Mesangial cell (primary cell): Measurements from ENCODE around the genes FUT9 and TSTD3.

DNA sequence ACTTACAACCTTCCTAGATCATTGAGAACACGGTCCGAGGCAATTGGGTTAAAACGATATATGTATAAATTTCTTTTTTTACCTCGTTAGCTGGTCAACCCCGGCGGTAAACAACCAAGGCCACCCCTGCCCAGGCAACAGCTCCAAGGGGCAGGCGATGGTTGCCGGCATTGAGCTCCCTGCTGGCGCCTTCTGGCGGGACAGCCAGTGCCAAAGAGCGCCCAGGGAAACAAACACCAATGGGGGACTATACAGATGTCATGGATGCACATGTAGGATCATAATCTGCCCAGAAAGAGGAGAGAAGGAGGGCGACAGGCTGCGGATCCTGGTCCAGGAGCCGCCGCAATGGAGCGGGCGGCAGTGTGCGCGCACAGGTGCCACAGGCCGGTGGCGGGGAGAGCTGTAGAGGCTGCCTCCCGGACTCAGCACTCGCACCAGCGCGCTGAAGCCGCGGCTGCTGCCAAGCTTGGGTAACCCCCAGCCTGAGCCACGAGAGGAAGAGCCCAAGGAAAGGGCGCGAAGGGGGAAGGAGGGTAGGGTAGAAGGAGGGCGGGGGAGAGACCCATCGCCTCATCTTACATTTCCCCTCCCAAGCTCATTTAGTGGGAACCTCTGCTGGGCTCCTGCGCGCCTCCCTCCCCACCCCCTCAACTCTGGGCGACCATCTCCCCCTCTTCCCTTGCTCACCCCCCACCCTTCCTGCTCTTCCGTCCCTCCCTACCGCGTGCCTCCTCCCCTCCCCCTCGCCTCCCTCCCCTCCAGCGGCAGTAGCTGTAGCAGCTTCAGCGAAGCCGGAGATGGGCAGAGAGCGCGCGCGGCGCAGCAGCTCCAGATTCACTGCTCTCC is at the start of gene FUT9:
Gene FUT9, plus strand, starts transcription at position 770 of the 849 bp plus-strand sequence.
- RAMPAGE, long total RNA = no peak

DNA sequence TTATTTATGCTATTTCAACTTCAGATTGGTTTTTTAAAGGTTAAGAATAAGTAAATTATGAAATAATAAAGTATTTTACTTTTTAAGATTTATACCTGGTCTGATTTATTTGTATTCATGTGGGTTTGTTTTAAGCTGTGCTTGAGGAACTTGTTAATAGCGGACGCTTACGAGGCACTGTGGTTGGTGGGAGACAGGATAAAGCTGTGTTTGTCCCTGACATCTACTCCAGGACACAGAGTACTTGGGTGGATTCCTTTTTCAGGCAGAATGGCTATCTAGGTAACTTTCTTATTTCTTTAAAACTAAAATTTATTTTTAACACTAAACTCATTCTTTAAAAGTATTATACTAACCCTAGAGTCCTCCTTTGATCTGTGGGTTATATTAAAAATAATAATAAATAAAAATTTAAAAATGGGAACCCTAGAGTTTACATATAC is 14.5 kb downstream of the UFL1 start:
- RAMPAGE, long total RNA = no peak

GRCh38 chr6:98922943-98923847 is 24.6 kb downstream of the FBXL4 start:
- RAMPAGE, long total RNA = no peak

GRCh38 chr6:99335135-99335525 is 14.3 kb downstream of the FAXC start:
- RAMPAGE, long total RNA = no peak

GRCh38 chr6:99350448-99350877 is 989 bp upstream of the FAXC start:
- RAMPAGE, long total RNA = no peak

DNA sequence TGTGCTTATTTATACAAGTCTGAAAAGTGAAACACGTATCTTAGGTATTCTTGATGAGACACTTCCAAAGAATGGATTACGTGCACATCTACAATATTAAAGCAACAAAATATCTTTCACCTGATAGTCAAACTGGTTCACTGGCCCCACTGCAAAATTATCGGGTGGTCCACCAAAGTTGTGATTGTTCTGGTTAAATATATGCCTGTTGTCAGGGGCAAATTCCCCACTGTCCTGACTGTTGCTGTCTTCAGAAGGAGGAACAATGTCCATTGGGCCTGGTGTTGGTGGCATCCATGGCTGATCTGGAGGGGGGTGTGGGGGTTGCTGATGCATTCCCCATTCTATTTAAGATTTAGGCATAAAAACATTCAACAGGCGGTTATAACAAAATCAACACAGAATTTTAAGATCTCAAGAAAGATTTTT is 14.5 kb downstream of the PNISR start:
- RAMPAGE, long total RNA = no peak

DNA sequence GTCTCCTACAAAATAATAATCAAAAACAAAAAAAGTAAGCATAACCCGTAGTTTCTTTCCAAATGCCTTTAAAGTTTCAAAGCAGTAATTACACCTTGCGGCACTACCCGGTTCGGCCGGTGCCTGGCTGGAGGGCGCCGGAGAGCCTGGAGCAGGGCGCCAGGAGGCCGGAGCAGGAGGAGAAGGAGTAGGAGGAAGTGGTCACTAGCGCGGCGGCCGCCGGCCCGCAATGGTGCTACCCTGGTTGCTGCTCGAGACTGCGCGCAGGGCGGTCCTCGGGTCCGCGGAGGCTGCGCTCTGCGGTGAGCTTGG is at the start of gene TSTD3:
Gene TSTD3, plus strand, starts transcription at position 204 of the 312 bp plus-strand sequence.
- RAMPAGE, long total RNA = start-site peak on the plus strand centred at position 195 of the sequence, 50 bp wide, 137 reads

DNA sequence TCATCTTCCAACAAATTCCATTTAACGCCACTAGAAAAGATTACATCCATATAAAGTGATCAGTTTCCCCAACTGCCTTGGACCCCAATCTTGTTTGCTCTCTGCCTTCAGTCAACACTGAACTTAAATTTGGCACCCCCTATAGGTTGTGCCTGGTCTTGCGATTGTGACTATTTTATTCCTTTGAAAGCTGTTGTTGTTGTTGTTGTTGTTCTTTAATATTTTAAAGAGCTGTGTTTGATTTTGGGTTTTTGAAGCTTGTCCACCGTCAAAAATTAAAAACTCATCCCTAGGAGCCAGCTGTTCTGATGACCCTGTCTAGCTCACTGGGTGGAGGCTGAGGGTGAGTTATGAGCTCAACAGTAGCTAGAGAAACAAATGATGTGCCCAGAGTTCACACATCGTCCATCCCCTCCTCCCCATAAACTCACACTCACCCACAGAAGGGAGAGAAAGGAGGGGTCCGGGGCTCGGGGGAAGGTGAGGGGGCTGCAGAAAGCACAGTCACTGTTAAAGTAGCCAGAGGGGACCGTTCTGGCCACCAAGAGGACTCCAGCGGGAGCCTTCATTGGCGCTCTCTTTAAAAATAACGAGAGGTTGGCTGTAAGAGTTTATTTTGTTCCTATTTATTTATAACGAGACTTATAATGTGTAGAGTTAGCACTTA is 4.0 kb downstream of the SIM1 start:
- RAMPAGE, long total RNA = no peak

DNA sequence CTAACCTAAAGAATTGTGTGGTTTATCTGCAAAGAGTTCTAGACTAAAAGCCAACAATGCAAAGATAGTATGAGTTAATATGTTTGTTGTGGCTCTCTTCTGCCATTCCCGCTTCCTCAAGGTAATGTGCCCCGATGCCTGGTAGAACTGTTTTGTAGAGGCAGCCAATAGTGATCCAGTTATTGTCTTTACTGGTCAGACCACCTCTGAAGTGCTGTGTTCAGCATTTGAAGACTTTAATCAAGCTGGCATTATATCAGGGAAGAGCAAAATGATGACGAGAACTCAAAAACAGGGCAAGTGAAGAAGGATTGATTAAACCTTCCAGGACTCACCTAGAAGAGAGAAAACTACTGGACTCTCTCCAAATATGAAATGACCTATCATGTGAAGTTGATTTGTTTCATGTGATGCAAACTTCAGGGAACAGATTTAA is 836 bp upstream of the ASCC3 start:
- RAMPAGE, long total RNA = no peak

DNA sequence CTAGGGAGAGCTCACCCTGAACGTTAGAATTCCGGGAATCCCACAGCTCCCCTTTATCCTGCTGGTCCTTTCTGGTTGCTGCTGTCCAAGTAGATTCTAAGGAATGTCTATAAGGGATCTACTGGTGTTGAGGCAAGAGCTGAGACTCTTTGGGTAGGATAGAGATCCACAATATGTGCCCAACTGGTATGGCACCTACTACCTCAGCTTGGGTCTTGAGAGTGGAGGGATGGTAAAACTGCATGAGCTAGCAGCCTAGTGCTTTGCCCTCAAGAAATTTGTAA is 568.2 kb downstream of the GRIK2 start:
- RAMPAGE, long total RNA = no peak

DNA sequence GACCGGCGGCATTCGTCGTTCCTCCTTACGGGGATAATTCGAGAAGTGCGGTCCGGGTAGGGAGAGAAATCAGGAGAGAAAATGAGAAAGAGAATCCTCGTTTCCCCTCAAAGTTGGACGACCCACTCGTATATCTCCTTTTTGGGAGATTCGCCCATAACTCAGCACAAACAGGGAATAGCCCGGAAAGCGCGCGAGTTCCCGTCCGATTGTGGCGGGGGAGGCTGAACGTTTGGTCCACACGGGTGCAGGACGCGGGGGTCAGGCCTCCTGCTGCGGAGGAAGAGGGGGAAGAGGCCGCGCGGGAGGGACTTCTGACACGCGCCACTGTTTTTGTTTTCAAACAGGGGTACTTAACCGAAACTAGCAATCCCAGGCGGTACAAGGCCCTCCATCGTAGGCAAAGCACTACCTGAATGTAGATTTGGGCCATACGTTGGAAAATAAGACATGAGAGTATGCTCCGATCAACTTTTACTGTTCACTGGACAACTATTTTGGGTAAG is 519 bp upstream of the BVES start:
- RAMPAGE, long total RNA = no peak

GRCh38 chr6:105296695-105297537 is 106.0 kb downstream of the PREP start:
- RAMPAGE, long total RNA = no peak

- RAMPAGE, long total RNA = no peak
These were observed 92.2 kb downstream of the PREP start for GRCh38 chr6:105310232-105311524.

GRCh38 chr6:105372732-105373229 is 30.1 kb downstream of the PREP start:
- RAMPAGE, long total RNA = no peak

DNA sequence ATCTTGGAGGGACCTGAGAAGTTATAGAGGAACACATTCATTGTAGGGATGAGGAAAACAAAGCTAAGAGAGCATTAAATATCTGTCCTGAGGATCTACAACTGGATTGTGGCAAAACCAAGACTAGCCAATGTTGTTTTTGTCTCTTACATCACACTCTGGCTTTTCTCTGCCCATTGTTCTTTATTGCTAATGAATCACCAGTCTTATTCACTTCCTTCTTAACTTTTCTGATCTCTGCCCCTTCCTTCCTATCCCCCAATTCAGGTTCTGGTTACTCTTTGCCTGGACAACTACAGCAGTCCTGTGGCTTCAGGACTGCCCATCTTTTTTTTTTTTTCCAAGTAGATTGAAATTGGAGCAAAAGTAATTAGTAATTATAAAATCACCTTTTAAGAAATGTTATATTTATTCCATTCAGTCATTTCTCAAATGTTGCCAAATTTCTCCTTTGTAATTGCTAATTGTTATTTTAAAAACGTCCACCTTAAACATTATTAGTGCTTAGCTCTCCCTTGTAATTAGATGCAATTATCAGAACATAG is 57.1 kb upstream of the PREP start:
- RAMPAGE, long total RNA = no peak

DNA sequence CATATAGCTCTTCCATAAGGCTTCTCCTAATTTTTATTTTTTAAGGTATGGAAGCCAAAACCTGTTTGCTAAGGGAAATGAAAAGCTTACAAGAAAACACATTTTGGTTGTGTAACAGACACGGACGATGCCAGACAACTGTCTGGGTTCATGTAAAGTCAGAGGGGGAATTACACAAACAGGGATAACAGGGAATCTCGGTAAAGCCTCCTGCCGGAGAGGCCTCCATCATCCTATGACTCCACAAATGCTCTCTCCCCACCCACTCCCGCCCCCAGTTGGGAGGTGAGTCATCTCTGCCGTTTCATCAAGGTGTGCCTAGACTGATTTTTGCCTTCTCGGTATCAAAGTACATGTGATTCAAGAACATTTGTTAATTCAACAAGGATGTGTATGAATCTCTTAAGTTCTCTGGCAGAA is 305.0 kb upstream of the PRDM1 start:
- RAMPAGE, long total RNA = no peak

DNA sequence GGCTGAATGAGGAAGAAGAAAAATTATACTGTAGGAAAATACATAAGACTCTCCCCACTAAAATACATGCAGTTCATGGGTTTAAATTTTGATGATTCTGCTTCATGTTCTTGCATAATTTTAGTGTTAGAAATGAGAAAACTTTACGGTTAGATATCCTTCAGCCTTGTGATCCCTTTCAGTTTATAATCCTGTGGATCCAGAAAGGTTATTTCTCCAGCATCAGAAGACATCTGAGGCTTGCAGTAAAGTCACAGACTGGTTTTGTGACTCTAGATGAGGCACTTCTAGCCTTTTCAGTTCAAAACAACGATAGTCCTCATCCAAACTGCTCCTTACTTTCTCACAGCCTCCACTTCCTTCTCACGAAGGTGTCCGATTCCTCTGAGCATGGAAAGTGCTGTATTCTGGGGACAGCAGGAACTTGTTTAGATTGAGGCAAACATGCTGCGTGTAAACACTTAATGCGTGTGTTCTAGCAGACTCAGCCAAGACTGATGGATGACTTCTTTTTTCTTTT is 80.3 kb upstream of the PRDM1 start:
- RAMPAGE, long total RNA = no peak

- RAMPAGE, long total RNA = no peak
These were observed 8.2 kb downstream of the PRDM1 start for GRCh38 chr6:106094228-106094856.

DNA sequence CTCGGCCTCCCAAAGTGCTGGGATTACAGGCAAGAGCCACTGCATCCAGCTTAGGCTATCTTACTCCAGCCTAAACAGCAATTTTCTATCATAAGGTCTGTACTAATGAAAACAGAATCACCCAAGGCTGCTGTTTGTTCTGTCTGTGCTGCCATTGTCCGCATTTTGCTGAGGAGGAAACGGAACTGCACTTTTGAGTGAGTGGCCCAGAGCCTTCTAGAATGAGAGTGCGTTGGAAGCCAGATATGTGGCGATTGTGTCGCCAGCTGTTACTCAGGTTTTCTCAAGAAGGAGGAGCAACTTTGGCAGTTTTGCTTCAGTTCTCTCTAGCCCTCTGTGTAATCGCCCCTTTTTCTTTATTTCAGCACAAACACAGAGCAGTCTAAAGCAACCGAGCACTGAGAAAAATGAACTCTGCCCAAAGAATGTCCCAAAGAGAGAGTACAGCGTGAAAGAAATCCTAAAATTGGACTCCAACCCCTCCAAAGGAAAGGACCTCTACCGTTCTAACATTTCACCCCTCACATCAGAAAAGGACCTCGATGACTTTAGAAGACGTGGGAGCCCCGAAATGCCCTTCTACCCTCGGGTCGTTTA is 18.4 kb downstream of the PRDM1 start:
- RAMPAGE, long total RNA = no peak

DNA sequence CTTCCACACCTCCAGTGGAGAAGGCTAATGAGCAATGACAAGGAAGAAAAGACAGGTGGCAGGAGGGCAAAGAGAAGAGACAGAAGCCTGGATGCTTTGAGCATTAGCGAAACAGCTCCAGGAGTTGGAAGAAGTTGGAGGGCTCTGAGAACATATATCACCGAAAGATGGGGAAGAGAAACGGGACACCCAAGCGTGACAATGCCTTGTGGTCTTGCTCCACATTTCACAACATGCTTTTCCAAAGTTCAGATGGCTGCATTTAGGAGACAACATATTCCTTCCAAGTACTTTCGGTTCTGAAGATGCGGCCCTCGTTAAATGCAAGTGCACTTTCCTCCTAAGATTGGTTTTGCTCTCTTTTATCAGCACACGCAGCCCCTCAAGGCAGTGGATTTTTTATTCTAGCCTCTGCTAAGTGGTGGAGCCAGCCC is 69.3 kb downstream of the PRDM1 start:
- RAMPAGE, long total RNA = no peak